LNCaP clone FGC (cell line): ENCODE measurements around a stretch of chr9.

- RRBS, 2 experiments = no CpG with 5 or more reads among the region's 3 CpGs
Observed at GRCh38 chr9:107833178-107833679, 343.7 kb upstream of the KLF4 start.

- RRBS, 2 experiments = no CpG with 5 or more reads among the region's 3 CpGs
Observed at GRCh38 chr9:109101791-109102290, 17.9 kb downstream of the TMEM245 start.

- RRBS, 2 experiments = no CpG with 5 or more reads among the region's 22 CpGs
Observed at GRCh38 chr9:109255423-109256342, 65.2 kb downstream of the EPB41L4B start.

GRCh38 chr9:109297791-109298276, 23.0 kb downstream of the EPB41L4B start:
- RRBS, 2 experiments = no CpG with 5 or more reads among the region's 2 CpGs

DNA sequence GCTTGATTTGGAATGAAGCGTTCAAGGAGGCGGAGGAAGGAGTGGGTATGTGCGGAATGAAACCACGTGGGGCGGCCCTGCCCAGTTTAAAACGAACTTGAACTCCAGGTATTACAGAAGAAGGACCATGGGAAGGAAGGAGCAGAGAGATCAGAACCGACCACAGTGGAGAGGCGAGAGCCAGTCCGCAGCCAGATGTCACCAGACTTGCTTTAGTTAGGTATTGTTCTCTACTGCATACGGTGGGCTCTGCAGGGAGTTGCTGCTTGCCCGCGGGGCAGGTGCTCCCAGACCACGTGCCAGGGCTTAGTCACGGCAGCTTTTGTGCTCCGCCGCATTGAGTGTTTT, 35.1 kb upstream of the EPB41L4B start:
- RRBS, 2 experiments = no CpG with 5 or more reads among the region's 16 CpGs

DNA sequence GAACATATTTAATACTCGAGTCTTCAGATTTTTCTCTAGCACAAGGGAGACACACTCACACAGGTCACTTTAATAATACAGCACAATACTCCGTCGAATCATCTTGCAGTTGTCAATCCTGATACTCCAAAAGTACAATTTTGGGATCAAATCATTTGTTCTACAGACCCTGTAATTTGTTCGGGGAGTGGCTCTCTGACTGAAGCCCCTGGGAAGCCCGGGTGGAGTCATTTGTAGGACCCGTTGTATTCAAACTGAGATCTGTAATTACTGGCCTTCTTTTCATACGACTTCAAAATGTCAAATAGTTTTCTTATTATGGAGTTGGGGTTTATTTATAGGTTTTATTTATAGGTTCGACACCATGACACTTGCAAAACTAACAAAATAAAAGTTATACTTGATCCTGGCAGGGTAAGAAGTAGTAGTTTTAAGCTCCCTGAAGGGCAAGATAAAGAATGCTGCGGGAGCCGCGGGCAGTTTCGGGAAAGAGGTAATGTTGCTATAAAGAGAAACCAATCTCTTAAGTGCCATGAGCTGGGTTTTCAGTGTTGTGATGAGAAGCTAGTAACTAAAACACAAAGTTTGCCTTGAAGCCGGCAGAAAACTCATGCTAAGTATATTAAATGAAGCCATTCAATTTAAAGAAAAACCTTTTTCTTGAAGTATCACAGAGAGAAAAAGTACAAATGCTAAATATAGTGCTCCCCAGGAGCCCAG, 24.9 kb downstream of the PTPN3 start:
- RRBS, 2 experiments = no CpG with 5 or more reads among the region's 13 CpGs

GRCh38 chr9:109479194-109479447, 19.0 kb downstream of the PTPN3 start:
- RRBS, 2 experiments = no CpG with 5 or more reads among the region's 1 CpG

DNA sequence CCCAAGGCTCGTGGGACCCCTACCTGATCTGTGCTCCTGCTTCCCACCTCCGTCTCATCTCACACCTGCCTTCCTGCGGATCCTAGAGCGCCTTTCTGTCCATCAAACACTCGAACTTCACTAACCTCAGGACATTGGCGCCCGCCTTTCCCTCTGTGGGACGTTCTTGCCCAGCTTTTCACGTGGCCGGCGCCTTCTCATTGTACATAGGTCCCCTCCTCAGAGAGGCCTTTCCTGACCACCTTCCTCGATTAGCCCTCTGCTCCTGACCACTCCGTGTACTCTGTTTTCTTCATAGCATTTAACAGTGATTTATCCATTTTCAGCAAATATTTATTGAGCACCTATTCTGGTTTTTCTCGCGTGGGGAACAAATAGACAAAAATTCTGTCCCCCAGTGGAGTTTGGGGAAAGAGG, 625 bp upstream of the PTPN3 start:
- RRBS, 2 experiments = no CpG with 5 or more reads among the region's 15 CpGs

GRCh38 chr9:109556069-109556507, 58.0 kb upstream of the PTPN3 start:
- RRBS, 2 experiments = no CpG with 5 or more reads among the region's 5 CpGs

- RRBS, 2 experiments = no CpG with 5 or more reads among the region's 2 CpGs
Observed at GRCh38 chr9:109791295-109791551, 11.2 kb downstream of the PALM2AKAP2 start.

- RRBS, 2 experiments = no CpG with 5 or more reads among the region's 5 CpGs
Observed at GRCh38 chr9:109797517-109798004, 17.6 kb downstream of the PALM2AKAP2 start.

DNA sequence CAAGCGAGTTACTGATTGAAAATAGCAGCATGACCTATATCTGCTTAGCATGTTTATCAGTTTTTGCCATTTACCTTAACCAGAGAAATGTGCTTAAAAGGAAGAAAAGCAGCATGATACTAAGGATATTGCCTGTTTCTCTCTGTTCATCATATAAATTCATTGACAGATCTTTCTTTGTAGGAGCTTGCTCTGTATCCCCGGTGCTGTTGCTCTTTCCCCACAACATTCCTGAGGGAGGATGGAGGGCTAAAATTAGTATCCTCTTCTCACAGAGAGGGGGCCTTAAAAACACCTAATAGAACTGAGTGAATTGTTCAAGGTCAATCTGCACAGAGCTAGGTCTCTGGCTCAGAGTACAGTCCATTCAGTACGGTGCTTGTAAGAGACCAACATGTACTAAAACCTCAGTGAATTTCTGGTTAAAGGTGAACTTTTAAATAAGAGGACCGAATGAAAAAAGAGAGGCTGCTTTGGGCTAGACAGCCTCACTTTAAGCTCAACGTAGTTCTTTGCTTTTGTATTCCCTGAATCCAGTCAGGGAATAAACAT, 88.7 kb downstream of the PALM2AKAP2 start:
- RRBS, 2 experiments = no CpG with 5 or more reads among the region's 5 CpGs

DNA sequence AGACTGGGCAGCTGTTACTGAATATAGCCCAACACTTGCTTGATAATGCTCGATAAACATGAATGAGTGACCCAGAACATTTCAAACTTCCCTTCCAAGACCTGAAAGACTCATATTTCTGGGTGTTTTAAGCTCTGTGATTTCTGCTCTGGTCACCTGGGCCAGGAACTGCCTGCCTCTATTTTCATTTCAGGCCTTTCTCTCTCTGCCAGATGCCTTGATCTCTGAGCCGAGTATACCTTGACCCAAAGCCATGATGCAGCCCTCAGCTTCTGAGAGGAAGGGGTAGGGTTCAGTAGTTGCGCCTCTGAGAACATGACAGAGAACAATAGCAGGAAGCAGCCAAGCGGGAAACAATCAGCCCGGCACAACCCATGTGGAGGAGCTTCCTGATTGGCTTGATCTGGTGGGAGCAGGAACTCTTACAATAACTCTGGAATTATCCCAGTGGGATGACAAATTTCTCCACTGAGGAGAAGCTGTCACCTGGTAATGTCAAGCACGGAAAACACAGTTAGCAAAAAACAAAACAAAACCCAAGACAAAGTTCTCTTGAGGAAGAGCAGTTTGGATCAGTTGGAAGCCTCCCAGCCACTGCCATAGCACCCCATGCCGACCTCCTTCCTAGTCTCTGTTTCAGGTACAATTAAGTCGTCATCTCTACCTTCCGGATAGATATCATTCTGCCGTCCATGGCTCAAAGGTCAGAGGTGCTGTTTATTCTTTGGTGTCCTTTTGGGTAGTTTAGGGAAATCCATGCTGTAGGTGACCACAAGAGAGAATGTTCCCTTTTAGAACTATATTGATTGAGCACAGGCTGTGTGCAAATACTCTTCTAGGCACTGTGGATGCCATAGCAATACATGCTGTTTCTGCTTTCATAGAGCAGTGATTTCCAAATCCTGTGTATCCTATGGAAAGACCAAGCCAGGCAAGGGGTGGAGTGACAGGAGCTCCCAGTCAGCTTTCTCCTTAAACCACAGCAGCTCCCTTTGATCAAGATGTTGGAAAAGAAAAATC, 127.6 kb downstream of the PALM2AKAP2 start:
- RRBS, 2 experiments = no CpG with 5 or more reads among the region's 10 CpGs

DNA sequence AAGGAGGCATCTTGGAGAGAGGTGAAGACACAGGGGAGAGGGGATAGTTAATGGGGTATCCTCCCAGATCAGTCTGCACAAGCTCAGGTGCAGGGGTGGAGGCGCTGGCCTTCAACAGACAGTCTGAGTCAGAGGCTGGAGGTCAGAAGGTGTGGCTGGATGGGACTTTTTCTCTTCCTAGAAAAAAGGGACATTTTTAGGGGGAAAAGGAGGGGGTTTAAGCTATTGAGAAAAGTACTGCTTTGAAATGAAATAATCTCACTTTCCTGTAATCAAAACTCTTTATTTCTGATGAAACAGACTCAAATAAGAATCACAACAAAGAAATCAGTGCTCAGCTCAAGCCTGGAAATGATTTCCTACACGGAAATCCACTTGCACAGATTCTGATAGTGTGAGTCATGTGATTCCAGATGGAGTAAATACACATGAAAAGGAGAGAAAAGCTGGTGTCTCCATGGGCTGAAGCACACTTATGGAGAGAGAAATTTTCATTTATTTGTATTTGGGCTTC, 131.0 kb downstream of the PALM2AKAP2 start:
- RRBS, 2 experiments = no CpG with 5 or more reads among the region's 2 CpGs

GRCh38 chr9:109912010-109912431, 132.0 kb downstream of the PALM2AKAP2 start:
- RRBS, 2 experiments = no CpG with 5 or more reads among the region's 2 CpGs

DNA sequence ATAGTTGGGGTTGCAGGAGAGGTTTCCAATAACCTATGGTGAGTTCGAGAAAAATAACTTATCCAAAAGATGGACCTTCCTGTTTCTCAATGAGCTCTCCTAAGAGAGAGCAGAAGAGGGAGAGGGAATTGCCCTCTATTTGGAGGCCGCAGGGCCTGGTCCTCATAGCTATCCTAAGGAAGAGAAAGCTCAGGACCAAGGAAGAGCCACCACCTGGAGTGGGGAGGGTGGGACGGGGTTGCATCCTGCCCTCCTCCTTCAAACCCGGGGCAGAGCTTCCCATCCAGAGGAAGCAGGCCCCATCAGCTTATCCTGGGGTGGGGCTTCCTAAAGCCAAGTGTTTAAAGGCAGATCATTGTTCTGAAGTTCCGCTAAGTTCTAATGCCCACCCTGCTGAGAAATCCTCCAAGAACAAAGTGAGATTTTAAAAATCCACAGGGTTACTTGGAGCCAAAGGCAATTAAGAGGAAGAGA, 210.3 kb downstream of the C9orf152 start:
- RRBS, 2 experiments = no CpG with 5 or more reads among the region's 5 CpGs

DNA sequence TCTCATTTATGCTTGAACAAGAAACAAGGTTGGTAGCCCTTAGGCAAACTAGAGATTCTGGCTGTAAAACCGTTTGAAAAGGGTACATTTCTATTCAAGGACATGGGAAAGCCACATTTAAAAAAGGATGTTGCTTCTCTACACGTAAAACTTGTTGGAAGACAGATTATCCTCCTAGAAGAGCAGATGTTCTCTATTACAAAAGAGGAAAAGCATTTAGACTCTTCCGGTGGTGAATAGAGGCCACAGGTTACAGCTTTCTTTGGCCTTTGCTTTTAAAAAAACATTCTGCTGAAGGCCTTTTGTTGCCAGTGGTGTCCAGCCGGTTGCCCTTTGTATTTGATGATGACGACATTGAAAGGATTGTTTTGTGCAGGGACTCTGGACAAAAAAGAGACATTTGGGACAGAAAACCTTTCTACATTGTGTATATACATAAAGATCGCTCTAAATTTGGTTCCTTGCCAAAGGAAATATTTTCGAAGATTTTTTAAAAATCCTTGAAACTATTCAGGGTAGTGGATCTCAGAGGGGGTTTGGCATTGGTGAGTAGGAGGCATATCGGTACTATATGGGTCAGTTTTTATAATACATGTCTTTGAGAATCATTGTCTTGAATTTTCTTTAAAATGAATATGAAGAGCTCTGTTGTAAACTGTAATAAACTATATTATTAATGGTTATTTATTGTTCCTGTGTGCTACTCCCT, 180.3 kb downstream of the C9orf152 start:
- RRBS, 2 experiments = 40 to 51% methylated on average over 2 of the region's 8 CpGs

- RRBS, 2 experiments = 6 to 13% methylated on average over 9 to 11 of the region's 66 CpGs
Observed at GRCh38 chr9:110047816-110048870, 159.8 kb downstream of the C9orf152 start.

DNA sequence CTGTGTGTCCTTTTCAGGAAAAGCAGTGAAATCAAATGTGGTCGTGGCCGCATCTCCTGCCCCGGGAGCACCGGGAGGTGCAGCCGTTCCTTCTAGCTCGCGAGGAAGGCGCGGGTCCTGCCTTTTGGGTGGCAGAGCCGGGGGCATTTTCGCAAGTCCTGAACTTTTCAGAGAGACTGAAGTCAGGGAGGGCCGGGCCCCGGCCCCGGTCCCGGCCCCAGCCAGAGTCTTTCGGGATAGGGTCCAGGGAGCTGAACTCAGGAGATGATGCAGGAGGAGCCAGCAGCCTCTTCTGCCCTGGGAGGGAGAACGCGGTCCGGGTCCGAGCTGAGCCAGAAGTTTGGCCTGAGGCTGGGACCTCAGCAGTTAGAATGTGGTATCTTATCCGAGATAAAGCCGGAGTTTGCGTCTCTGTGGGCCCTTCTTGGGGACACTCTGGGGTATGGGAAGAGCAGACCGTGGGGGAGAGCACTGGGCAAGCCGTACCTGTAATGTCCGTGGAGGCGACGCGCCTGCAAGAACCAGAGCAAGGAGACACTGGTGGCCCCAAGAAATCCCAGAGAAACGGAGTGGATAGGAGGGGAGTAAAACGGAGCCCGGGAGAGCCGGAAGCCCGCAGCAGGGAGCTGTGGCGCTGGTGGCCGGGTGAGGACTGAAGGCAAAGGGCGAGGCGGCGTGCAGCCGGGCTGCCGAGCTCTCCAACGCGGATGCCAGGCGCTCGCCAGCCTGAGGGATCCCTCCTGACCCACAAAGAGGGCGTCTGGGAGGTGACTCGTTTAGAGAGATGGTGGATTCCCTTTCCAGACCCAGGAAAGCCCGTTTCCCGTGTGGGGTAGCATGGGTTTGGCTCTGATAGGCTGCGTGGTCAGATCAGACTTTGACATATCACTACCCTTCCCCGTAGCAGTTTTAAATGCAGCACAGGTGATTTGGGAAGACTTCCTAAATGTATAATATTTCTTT, 158.5 kb downstream of the C9orf152 start:
- RRBS, 2 experiments = 35 to 61% methylated on average over 19 to 24 of the region's 51 CpGs